Cytotoxic T cell (primary cell): ENCODE results near the genes TCERG1L and JAKMIP3.

- PRO-cap, 2 experiments = no peak in any of the 2 experiments
Measured at GRCh38 chr10:130213271-130213690, 77.1 kb downstream of the GLRX3 start.

GRCh38 chr10:131311424-131311807 is at the start of gene TCERG1L:
TCERG1L (minus strand) TSS chr10:131311721.
- PRO-cap, 2 experiments = no peak in any of the 2 experiments

DNA sequence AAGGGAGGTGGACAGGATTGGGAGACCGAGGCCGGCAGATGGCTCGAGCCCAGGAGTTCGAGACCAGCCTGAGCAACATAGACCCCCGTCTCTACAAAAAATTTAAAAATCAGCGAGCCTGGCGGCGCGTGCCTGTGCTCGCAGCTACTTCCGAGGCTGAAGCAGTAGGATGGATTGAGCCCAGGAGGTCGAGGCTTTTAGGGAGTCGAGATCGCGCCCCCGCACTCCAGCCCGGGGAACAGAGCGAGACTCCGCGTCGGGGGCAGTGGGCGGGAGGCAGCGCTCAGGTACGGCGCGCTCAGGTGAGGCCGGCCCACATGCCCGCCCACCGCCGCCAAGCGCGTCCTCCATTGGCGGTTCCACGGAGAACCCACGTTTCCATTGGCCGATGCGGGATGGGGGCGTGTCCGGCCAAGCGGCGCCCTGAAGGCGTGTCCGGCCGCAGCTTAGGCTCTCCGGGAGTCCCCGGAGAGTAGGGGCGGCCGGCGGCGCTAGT is 519 bp upstream of the PPP2R2D start:
- PRO-cap, 2 experiments = peak in 2 of 2 experiments; most common plus-strand start position 449 of the sequence (in 2); most common minus-strand start position 250 of the sequence (in 1)

GRCh38 chr10:131936632-131937271 is 35.9 kb downstream of the PPP2R2D start:
- PRO-cap, 2 experiments = no peak in any of the 2 experiments

- PRO-cap, 2 experiments = no peak in any of the 2 experiments
Measured at GRCh38 chr10:131979772-131980431, 1.8 kb downstream of the BNIP3 start.

DNA sequence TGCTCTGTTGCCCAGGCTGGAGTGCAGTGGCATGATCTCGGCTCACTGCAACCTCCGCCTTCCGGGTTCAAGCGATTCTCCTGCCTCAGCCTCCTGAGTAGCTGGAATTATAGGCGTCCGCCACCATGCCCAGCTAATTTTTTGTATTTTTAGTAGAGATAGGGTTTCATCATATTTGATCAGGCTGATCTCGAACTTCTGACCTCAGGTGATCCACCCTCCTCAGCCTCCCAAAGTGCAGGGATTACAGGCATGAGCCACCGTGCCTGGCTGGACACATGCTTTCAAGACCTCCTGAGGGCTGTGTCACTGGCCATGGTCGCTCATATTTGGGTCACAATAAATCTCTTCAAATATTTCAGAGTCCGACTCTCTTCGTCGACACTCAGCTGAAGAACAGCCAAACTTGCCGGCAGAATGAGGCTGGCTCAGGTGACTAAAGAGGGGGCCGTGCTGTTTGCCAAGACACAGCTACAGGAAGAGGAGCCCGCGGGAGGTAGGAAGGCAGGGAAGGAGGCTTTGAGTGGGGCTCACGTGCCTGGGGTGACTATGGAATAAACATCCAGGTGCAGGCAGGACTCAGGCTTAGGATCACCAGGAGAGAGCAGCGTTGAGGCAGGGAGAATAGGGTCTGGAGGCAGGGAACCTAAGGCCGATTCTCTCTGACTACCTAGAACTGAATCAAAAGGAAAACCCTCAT is 19.3 kb upstream of the BNIP3 start:
- PRO-cap, 2 experiments = no peak in any of the 2 experiments

DNA sequence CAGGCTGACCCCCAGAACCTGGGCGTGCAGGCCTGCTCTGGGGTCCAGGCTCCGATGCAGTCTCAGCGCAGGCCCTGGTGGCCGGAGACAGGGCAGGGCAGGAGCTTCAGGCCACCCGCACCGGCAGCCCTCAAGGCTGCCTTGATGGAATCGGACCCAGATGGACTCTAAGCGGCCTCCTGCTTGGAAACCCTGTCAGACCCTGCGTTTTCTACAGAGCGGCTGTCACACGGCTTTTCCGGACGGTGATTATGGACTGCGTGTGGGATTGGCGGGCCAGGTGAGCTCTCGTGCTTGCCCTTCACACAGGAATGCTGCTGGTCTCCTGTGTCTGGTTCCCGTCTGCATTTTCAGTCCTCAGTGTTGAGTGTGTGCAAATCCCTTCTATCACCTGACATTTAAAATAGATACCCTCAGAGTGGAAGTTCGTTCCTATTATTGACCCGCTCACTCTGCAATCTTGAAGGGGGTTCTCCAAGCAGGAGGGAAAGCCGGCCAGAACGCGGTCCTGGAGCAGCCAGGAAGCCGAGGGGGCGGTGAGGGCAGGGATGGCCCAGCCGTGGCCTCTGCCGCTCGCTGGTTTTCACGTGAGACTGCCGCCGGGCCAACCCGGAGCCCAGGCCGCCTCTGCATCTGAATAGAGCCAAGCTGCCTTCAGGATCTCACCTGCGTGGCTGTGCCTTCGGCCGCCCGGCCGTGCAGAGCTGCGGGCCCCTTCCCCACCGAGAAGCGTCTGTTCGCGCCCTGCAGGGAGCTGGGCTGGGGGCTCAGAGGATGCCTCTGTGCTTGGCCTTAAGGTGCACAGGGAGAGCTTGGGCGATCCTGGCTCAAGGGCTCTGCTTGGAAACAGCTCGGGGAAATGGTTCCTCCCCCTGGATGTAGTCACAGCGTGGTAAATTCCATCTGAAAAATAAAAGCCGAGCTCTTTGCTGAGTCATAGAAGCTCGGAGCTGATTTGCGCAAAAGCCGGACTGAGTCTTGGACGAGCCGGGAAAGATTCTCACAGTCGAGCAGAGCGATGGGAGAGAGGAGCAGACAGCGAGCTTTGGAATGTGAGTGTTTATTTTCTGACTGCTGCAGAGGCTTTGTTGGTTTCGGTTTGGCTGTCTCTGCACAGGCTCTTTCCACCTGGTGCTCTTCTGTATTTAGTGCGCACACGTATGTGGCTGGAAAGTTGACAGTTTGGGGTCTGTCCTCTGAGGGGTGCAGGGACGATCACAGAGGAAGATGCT is at the start of gene JAKMIP3:
Gene JAKMIP3, plus strand, starts transcription at position 937 of the 1,232 bp plus-strand sequence.
- PRO-cap, 2 experiments = no peak in any of the 2 experiments

DNA sequence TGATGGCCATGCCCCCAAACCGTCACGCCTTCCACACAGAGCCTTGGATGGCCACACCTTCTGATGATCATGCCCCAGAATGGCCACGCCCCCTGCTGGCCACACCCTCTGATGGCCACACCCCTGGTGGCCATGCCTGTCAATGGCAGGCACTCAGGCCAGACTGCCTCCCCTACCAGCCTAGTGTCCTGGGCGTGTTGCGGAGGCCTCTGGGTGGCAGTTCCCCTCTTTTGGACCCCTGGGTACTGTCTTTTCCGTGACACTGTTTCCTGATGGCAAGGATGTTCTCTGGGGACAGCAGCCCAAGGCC is 23.2 kb upstream of the DPYSL4 start:
- PRO-cap, 2 experiments = no peak in any of the 2 experiments

GRCh38 chr10:132403637-132404125 is 6.7 kb downstream of the PWWP2B start:
- PRO-cap, 2 experiments = no peak in any of the 2 experiments

GRCh38 chr10:132420444-132421478 is 23.8 kb downstream of the PWWP2B start:
- PRO-cap, 2 experiments = no peak in any of the 2 experiments

DNA sequence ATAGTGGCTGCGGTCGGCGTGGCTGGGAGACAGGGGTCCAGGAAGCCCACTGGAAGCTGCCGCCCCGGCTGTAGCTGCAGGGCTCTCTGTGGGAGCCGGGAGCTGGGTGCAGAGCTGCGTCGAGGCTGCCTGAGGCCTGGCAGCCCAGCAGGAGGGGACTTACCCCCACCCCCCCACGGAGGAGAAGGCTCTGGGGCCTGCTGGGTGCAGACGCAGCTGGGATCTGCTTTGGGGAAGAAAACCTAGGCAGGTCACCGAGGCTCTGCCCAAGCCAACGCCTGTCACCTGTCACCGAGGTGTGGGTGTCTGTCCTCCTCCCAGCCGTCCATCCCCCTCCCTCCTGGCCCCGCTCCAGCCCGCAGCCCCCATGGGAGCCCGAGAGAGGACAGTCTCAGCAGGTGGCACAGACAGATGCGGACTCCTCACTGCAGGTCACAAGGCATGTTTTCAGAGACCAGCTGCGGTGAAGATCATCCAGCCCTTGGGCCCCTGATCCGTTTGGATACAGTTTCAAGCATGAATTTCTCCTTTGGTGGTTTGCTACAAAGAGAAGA is 25.3 kb downstream of the PWWP2B start:
- PRO-cap, 2 experiments = no peak in any of the 2 experiments

- PRO-cap, 2 experiments = no peak in any of the 2 experiments
Measured at GRCh38 chr10:132434156-132434804, 37.3 kb downstream of the PWWP2B start.

DNA sequence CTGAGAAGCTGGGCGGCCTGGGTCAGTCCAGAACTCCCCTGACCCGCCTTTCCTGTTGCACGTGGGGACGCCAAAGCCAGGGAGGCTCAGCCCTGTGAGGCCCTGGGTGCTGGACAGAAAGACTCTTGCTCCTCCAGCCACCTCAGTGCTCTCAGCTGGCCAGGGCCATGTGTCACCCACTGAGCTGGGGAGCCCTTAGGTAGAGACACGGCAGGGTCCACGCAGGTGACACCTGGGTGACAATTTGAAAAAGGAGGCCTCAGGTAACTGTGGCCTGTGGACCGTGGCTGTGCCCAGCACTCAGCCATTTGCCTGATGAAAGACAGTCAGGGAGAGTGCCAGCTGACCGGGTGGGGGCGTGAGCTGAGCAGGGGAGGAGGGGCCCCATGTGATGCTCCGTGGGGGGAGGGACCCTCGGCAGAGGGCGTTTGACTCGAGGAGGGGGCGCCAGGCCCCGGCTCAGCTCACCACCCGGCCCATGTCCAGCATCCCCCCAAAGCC is 70.2 kb downstream of the PWWP2B start:
- PRO-cap, 2 experiments = no peak in any of the 2 experiments

GRCh38 chr10:132480268-132480617 is 57.3 kb upstream of the INPP5A start:
- PRO-cap, 2 experiments = no peak in any of the 2 experiments

DNA sequence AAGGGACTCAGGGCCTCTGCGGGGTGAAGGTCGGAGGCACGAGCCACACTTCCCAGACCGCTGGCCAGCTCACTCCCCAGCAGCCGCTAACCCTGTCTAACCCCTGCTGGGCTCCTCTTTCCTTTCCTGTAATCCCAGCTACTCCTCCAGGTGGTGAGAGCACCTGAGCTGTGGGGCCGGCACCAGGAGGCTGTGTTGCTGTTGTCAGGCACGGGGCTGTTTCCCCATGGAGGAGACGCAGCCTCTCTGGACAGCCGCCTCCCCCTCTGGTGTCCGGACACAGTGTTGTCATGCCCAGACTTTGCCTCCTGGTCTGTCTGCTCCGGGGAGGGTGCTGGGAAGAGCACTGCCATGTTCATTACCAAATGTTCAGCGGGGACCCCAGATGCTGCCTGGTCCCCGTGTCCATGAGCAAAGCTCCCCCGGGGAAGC is 18.6 kb upstream of the INPP5A start:
- PRO-cap, 2 experiments = no peak in any of the 2 experiments

- PRO-cap, 2 experiments = no peak in any of the 2 experiments
Measured at GRCh38 chr10:132572334-132572688, 34.7 kb downstream of the INPP5A start.

- PRO-cap, 2 experiments = no peak in any of the 2 experiments
Measured at GRCh38 chr10:132588015-132589141, 50.8 kb downstream of the INPP5A start.

- PRO-cap, 2 experiments = no peak in any of the 2 experiments
Measured at GRCh38 chr10:132599264-132599754, 61.7 kb downstream of the INPP5A start.

GRCh38 chr10:132602279-132602493 is 64.6 kb downstream of the INPP5A start:
- PRO-cap, 2 experiments = no peak in any of the 2 experiments

DNA sequence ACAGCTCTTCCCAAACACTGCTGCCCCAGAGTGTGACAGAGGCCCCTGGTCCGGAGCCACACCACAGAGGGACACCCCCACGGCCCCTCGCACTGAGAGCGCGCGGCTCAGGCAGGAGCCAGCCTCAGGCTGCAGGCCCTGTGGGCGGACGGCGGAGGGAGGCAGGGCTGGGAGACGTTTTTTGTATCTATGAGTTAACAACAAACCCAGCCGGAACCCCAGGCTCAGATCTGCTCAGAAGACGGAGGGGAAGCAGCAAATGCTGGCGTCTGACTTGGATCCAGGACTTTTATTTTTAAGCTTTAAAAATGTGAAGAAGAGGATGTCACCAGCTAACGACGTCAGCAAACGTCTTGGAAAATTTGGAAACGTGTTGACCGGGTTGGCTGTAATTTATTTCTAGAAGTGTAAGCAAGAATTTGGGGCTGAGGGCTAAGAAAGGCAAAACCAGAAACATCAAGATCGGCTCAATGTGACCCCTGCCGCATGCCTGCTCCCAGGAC is 18.7 kb upstream of the CFAP46 start:
- PRO-cap, 2 experiments = no peak in any of the 2 experiments